ENCODE data around the gene GAA.

DNA sequence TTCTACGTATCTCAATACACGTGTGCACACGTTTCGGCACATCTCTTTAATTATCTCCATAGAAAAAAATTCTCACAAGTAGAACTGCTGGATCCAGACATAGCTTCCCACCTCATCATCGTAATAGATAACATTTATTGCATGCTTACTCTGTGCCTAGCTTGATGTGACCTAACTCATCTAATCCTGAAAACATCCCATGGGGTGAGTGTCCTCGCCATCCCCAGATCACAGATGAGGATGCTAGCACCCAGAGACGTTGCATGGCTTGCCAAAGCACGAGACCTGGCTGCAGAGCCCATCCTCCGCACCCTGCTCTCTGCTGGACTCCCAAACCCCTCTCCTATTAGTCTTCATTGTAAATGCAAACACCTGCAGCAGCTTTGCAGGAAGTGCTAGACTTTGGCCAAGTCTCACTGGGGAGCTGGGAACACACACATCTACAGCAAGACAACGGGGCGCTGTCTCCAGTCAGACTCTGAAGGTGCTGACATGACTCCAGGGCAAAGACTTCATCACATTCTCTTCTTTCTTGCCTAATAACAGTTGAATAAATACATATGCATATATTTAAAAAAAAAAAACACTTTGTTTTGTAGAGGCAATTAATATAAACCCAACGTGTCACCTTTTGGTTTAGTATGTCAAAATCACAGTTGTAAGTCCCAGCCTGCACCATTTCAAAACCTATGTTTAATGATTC lies 43.9 kb downstream of the CYTH1 start:
- PRO-cap, 2 experiments = no peak in any of the 2 experiments

GRCh38 chr17:78747777-78748647 lies 34.1 kb downstream of the CYTH1 start:
- PRO-cap, 2 experiments = no peak in any of the 2 experiments

- PRO-cap, 2 experiments = no peak in any of the 2 experiments
Observed at GRCh38 chr17:78768889-78769322, 13.2 kb downstream of the CYTH1 start.

DNA sequence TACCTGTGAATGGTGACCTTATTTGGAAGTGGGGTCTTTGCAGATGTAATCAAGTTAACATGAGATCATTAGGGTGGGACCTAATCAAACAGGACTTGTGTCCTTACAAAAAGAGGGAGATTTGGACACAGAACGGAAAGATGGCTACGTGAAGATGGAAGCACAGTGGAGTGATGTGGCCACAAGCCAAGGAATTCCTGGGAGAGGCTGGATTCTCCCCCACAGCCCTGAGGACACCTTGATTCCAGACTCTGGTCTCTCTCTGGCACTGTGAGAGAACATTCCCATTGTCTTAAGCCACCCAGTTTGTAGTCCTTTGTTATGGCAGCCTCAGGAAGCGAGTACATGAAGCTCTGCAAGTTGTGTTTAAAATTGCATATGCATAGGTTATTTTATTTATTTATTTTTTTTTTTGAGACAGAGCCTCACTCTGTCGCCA lies 5.7 kb upstream of the CYTH1 start:
- PRO-cap, 2 experiments = no peak in any of the 2 experiments

DNA sequence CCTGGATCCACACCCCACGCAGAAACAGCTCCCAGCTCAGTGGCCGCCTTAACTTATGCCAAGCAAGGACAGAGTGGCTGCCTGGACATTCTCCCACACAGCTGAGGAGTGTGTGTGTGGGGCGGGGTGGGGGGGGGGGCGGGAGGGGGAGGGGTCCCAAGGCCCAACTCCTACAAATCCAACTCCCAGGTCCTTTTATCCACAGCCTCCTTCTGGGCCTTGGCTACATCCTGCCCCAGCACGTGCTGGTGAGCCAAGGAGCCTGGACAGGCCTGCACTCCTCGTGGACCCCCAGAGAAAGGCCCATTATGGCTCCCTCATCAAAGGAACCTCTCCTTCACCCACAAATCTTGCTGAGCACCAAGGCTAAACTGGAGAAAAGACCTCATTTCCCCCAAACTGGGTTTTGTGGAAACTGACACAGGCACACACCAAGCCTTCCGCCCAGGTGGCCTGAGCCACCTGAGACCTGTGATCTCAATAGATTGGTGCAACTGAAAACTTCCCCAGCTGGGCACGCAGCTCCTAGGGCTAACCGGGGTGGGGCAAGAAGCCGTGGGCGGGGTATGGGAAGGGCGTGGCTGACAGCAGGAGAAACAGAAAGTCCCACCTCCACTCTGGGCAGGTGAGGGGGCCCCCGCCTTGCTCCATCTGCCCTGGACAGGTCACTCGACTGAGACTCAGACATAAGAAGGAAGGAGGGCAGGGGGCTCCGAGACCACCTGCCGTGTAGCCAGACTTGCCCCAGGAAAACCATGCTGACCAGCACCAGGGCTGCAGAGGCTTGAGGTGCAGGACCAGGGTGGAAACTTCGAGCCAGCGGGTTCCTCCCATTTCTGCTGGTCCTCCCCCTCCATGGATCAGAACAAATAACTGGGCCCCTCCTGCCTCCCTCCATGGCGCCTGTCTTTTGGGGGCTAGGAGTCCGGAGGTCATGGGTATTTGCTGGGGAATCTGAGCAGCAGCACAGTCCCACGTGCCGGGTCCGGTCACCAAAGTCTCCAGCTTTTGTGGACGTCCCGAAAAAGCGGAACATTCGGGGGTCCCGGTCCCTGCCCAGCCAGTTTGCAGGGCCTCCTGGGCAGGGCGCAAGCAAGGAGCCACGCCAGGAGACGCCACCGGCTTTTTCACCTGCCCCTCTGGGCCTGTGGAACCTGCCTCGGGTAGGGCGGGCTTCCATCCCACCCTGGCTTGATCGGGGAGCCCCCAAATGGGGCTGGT lies 1.5 kb downstream of the TIMP2 start:
- PRO-cap, 2 experiments = no peak in any of the 2 experiments

DNA sequence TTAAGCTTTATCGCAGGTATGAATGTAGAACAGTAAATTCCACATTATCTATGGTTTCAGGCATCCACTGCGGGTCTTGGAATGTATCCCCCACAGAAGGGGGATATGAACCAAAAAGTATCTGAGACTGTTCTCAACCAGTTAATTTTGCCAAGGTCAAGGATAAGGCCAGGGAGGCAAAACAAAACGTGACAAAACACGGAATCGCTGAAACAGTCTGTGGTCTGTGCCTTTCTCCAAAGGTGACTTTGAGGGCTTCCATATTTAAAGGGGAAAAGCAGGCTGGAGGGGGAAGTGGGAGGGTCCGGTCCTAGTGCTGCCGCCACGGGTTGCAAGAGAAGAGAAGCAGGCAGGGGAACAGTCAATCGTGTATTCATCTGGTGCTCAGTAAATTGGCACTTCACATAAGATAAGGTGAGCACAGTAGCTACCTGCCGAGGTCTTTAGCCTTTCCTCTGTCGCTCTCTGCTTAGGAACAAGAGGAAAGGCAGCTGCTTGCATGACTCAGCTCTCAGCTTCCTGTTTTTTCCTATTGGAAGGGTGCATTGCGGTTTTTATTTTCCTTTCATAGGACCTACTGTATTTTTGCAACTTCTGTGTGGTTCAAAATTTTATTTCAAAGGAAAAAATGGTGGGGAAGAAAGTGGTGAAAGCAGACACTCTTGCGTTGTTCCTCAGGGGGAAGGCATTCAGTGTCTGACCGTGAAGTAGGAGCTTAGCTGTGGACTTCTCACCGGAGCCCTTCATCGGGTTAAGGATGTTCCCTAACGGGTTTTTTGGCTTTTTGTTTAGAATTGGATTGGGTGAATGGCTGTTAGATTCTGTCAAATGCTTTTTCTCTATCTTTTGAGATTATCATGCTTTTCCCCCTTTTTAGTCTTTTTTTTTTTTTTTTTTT lies 7.0 kb upstream of the LGALS3BP start:
- PRO-cap, 2 experiments = peak in 1 of 2 experiments; most common plus-strand start position 334 of the sequence (in 1)

DNA sequence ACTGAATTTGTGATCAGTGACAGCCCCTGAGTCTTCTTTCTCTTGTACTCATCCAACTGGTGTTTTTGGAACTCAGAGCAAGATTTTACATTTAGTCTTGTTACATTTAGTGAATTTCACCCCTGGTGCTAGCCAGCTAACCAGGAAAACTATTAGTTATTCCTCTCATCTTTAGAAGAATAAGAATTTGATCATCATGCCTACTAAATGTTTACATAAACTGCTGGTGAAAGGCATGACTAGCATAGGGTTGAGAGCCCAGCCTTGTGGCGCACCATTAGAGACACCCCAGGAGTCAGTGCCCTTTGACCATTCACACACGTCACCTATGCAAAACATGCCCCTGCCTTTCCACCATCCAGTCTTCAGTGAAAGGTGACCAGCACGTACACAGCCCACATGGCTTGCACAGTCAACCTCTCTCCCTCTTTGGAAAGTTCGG lies 150.2 kb downstream of the ENGASE start:
- PRO-cap, 2 experiments = no peak in any of the 2 experiments

DNA sequence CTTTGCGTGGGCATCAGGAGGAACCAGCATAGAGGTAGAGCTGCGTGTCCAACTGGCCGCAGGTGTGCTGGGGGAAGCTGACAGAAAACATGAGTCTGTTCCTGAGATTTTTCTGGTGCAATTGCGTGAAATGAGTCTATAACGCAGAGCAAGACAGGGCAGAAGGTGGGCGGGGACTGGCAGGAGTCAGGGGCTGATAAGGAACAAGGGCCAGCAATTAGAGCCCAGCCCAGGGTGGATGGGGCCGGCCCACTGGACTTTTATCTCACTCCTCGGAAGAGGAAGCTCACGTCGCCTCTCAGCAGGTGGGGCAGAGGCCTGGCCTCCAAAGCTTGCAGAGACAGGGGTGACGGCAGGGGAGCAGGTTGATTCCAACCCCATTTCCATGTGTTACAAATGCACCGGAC lies 238.1 kb downstream of the RBFOX3 start:
- PRO-cap, 2 experiments = no peak in any of the 2 experiments

- PRO-cap, 2 experiments = no peak in any of the 2 experiments
Observed at GRCh38 chr17:79657844-79658561, 47.2 kb upstream of the RBFOX3 start.

DNA sequence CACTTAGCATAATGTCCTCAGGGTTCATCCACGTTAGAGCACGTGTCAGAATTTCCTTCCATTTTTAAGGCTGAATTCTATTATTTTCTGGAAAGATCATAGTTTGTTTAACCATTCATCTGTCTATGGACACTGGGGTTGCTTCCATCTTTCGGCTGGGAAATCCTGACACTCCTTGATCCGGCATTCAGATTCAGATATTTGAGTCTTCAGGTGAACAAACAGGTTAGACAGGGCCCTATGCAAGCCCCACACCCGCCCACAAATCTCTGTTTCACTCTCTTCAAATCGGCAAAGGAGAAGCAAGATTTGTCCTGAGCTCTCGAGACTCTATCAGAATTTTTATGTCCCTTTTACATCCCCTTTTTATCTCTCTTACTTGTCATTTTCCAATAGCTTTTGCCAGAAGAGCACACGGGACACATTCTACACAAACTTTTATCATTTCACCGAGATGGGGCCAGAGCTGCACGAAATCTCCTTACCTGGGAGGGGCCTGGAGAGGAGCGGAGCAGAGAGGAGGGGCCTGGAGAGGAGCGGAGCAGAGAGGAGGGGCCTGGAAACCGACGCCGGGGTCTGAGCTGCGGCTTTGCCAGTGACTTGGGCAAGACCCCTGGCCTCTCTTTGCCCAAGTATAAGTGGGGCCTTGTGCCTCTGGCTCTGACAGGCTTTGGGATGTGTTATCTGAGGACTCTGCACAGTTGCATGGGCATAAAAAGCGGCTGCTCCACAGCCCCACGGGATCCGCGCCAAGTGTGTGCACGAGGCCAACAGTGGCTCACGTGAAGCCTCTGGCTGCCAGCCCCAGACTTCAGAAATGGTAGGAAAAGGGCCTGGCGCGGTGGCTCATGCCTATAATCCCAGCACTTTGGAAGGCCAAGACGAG lies 54.3 kb upstream of the RBFOX3 start:
- PRO-cap, 2 experiments = no peak in any of the 2 experiments

- PRO-cap, 2 experiments = no peak in any of the 2 experiments
Observed at GRCh38 chr17:79776947-79777152, 1.1 kb upstream of the CBX2 start.

- PRO-cap, 2 experiments = peak in 1 of 2 experiments; most common minus-strand start chr17:79815179 (in 1)
Observed at GRCh38 chr17:79814503-79815566, 18.0 kb upstream of the CBX8 start.

GRCh38 chr17:79819464-79819805 lies 19.8 kb downstream of the CBX4 start:
- PRO-cap, 2 experiments = no peak in any of the 2 experiments

GRCh38 chr17:79925019-79925657 lies 85.9 kb upstream of the CBX4 start:
- PRO-cap, 2 experiments = peak in 1 of 2 experiments; most common minus-strand start chr17:79925397 (in 1)

DNA sequence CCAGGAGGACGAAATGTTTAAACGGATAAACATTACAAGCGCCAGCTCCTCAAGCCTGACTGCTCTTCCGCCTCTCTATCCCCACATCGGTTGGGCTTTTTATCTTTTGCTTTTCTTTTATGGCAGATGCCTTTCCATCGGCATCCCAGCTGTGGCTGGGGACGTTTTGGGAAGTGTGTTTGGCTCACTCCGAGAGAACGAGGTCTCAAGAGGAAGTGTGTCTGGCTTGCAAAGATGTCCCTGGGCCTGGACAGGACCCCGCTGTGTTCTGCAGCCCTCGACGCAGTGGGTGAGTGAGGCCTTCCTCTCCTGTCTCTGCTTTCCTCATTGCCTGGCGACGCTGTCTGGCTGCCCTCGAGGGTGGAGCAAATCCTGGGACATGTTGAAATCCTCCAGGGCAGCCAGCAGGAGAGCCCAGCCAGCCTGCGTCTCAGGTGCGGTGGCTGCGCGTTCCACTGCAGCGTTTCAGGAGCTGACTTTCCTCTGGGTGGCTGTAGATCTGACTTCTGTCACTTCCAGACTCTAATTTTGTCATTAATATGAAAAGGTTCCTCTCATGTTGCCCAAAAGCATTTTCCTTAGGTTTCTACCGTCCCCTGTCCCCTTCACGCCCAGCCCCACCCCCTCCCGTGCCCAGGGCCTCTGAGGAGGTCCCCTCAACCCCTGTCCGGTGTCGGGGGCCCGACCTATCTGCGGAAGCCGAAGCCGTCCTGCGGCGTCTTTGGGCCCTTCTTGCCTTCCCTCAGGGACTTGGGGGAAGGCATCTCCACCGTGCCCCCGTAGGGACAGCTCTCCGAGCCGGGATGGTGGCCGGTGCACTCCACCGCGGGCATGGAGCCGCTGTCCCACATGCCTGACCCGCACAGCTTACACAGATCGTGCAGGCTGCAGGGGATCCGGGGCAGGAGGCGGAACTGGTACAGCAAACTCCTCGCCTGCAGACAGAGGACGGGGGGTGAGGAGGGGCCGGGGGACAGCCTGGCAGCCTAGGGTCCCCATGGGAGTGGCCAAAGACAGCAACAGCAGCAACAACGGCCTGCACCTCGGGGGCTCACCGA lies 95.2 kb downstream of the TBC1D16 start:
- PRO-cap, 2 experiments = no peak in any of the 2 experiments

DNA sequence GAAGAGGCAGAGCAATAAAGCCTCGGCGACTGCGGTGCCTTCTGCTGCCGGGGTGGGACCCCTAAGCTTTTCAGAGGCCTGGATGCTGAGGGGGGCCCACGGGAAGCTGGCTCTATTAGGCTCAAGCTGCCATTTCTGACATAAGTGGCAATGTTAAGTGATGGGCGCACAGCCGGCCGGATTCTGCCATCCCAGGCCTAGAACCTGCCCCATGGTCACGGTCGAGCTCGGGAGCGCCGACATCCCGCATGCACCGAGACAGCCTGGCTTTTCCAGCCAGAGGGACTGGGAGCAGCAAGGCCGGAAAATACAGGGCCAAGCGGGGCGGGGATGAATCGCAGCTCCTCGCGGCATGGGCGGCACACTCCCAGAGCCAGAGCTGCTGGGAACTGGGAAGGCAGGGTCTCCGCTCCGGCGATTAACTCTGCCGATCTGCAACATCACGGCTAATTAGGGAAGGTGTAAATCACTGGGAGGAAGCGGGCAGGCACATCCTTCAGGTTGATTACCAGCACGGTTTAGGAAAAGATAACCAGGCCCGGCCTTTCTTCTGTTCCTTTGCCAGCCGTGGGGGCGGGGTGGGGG lies 57.7 kb downstream of the TBC1D16 start:
- PRO-cap, 2 experiments = no peak in any of the 2 experiments

DNA sequence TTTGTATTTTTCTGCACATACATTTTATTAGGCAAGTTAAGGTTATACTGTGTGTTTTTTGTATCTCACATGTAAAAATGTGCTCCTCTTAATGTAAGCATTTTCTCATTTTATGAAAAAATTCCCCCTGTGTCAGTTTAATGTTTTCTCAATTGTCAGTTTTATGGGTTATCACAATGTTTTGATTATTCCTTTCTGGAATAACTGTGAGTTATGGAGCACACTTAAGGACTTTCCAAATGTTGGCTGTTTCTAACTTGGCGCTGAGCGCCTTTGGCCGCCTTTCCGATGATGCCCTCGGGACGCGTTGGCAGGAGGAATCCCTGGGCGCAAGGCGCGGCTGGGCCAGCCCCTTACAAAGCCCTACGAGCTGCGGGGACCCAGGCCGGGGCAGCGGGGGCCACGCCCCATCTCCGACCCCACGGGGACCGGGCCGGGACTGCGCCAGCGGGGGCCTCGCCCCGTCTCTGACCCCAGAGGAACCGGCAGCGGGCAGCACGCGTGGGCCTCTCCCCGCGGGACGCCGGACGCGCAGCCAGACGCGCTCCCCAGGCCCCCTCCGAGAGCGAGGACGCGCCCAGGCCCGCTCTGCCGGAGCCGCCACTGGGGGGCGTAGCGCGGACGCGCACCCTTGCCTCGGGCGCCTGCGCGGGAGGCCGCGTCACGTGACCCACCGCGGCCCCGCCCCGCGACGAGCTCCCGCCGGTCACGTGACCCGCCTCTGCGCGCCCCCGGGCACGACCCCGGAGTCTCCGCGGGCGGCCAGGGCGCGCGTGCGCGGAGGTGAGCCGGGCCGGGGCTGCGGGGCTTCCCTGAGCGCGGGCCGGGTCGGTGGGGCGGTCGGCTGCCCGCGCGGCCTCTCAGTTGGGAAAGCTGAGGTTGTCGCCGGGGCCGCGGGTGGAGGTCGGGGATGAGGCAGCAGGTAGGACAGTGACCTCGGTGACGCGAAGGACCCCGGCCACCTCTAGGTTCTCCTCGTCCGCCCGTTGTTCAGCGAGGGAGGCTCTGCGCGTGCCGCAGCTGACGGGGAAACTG lies at the start of gene GAA:
Gene GAA, plus strand, starts transcription at position 739 of the 1,035 bp plus-strand sequence.
- PRO-cap, 2 experiments = peak in 1 of 2 experiments; most common plus-strand start position 751 of the sequence (in 1); most common minus-strand start position 586 of the sequence (in 1)

- PRO-cap, 2 experiments = no peak in any of the 2 experiments
Observed at GRCh38 chr17:80101878-80102589, 653 bp downstream of the GAA start.

DNA sequence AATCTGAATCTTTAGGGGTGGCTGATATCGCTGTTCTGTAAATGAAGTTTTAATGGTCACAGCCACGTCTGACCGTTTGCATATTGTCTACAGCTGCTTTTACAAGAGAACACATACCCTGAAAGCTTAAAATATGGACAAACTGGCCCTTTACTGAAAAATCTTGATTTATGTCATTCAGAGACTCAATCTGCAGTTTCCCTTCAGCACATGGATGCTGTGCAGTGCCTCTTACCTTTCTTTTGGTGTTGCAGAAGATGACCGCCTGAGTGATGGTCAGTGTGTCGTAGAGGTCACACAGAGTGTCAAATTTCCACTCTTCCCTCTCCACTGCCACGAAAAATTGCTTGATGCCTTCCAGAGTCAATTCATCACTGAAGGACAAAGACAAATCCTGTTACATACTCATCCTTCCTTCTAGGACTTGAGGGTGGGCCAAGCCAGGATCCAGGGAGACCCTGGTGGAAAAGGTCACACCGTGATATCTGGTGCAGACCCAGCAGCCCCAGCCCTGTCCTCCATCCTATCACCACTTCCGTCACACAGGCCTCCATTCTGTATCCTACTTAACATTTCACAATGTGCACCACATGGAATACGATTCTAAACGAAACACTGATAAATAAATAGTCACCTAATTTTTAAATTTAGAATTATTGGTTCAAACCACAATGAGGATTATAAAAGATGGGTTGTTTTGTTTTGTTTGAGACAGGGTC lies 8.9 kb downstream of the EIF4A3 start:
- PRO-cap, 2 experiments = no peak in any of the 2 experiments

DNA sequence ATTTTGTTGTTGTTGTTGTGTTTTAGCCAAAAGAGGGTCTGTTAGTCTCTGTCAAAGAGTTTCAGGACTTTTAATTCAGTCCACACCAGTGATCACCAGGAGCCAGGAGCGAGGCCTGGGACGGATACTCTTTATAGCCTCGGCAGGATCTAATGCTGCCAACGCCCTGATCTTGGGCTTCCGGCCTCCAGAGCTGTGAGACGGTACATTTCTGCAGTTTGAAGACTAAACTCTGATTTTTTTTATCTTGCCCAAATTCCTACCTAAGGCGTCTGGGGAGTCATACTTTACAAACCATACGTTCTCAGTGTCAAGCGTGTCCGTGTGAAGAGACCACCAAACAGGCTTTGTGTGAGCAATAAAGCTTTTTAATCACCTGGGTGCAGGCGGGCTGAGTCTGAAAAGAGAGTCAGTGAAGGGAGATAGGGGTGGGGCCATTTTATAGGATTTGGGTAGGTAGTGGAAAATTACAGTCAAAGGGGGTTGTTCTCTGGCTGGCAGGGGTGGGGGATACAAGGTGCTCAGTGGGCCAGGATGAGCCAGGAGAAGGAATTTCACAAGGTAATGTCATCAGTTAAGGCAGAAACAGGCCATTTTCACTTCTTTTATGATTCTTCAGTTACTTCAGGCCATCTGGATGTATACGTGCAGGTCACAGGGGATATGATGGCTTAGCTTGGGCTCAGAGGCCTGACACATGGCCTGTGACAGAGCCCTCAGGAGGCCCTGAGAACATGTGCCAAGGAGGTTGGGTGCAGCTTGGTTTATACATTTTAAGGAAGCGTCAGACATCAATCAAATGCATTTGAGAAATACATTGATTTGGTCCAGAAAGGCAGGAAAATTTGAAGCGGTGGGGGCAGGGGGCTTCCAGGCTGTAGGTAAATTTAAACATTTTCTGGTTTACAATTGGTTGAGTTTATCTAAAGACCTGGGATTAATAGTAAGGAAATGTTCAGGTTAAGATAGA lies 2.5 kb upstream of the RNF213 start:
- PRO-cap, 2 experiments = no peak in any of the 2 experiments